H1 (cell line): ENCODE results near the gene ZIC4.

DNA sequence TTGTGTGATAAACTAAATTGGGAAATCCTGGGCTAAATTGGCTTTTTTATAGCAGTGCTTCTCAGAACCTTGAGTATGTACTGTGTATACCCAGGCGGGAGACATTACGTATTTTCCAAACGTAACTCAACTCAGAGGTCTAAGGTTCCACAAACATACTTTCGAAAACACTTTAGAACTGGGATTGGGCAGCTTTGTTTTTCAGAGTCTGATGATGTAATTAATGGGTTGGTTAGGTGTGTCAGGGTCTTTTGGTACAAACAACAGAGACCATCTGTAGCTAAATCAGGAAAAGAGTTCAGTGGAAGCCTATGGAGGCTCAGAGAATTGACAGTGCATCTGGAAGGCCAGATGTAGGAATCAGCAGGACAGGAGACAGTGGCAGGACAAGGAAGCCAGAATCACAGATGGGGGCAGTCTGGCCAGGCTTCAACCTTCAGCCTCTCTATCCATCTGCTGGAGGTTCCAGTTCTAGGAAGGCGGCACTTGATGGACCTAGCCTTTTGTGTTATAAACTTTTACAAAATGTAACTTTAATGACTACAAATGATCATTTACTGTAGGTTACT is 53.4 kb upstream of the CHST2 start:
- RRBS: no CpG with 5 or more reads among the region's 5 CpGs
CAGE:
- cytosol, long polyA plus RNA: no peak
- long polyA plus RNA: no peak
- nucleus, long polyA plus RNA: no peak

- RRBS: no CpG with 5 or more reads among the region's 1 CpG
CAGE:
- cytosol, long polyA plus RNA: no peak
- long polyA plus RNA: no peak
- nucleus, long polyA plus RNA: no peak
Measured at GRCh38 chr3:143135348-143135561, 15.7 kb downstream of the CHST2 start.

DNA sequence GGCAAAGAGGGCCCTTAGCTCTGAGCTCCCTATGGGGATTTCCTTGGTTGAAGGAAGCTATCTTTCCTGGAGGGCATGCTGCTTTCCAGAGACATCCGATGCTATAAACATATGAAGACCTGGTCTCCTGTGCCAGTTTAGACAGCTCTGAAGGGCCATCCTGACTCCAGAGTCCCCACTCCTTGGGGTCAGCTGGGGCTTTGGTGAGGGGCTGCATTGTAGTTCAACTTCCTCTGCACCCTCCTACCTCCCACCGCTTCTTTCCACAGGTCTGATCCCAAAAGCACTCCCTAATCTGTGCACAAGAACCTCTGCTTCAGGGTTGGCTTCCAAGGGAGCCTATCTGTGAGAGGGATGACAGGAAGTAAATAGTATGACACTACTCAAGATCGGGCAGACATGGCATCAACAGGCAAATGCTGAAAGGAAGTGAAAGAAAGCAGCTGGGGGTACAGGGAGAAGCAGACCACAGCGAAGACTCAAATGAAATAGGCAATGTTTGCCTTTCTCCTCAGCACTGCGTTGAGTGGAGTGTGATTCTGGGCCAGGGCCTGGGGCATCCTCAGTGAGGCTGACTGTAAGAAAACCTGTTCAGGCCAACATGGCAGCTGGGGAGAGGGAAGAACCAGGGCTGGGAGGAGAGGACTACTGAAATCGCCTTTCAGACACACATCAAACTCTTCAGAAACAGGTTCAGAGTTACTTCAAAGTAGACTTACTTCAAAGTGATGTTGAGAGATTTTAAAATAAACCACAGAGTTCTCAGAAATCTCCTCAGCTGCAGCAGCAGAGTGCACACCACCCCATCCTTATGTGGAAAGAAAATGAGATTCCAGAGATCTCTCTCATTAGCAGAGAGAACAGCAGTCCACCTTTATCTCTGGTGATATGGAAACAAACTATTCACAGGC is 96.6 kb downstream of the SLC9A9 start:
- RRBS: no CpG with 5 or more reads among the region's 6 CpGs
CAGE:
- cytosol, long polyA plus RNA: no peak
- long polyA plus RNA: no peak
- nucleus, long polyA plus RNA: no peak

DNA sequence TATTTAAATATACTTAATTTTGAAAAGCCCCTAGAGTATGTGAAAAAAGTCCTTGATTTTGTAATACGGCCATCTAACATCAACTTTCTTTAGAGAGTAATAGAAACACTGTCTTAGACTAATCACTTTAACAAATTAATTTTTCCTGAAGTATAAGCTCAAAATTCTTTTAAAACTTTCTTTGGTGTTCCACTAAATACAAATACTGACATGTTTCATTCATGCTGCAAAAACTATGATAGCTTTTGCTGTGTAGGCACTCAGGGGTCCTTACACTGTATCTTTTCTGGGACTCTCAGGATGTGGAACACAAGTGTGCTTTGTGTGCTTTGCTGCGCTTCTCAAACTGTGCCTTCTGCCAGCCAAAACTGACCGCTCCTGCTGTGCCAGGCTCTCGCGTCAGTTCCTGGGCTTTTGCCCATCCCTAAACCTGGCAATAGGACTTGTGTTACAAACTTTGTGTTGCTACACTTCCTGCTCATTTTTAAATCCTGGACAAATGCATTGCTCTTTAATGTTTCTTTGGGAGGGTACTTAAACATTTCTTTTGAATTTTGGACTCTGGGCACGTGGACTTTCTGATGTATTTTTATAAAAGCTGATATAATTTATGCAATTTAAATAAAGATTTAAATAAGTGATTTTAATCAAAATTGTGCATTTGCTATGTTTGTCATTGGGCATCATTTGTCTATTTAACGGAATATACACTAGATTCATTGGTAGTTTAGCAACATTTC is 60.3 kb downstream of the DIPK2A start:
- RRBS: no CpG with 5 or more reads among the region's 7 CpGs
CAGE:
- cytosol, long polyA plus RNA: no peak
- long polyA plus RNA: no peak
- nucleus, long polyA plus RNA: no peak

- RRBS: no CpG with 5 or more reads among the region's 4 CpGs
CAGE:
- cytosol, long polyA plus RNA: no peak
- long polyA plus RNA: no peak
- nucleus, long polyA plus RNA: no peak
Measured at GRCh38 chr3:144109950-144110443, 138.4 kb downstream of the DIPK2A start.

GRCh38 chr3:145958503-145958867 is 202.5 kb downstream of the PLOD2 start:
- RRBS: no CpG with 5 or more reads among the region's 1 CpG
CAGE:
- cytosol, long polyA plus RNA: no peak
- long polyA plus RNA: no peak
- nucleus, long polyA plus RNA: no peak

- RRBS: no CpG with 5 or more reads among the region's 1 CpG
CAGE:
- cytosol, long polyA plus RNA: no peak
- long polyA plus RNA: no peak
- nucleus, long polyA plus RNA: no peak
Measured at GRCh38 chr3:146115458-146116214, 45.3 kb downstream of the PLOD2 start.

DNA sequence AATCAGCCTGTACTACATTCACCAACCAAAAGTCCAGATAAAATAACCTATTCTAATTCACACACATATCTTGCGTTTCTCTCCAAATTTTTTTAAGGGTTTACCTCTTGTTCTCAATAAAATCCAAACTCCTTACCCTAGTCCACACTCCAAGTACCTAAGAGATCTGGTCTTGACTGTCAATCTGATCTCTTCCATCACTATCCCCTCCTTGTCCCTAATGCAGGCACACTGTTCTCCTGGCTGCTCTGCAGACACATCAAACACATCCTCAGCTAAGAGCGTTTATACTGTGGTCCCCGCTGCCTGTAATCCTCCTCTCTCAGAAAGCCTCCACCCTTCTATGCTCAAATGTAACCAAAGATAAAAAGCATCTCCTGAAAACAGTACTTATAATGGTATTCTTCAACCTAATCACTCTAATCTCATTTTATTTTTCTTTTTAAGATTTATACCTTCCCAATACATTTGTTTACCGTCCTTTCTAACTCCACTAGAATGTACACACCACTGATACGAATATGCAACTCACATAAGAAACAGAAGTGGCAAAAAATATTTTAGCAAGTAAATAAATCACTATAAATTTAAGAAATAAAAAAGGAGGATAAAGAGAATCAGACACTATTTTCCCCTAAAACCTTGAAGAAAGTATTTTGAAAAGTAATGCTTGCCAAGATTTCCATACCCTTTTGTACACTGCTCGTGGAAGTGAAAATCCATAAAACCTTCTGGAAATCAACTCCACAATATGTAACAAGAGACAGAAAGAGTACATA is 17.1 kb downstream of the PLOD2 start:
- RRBS: no CpG with 5 or more reads among the region's 6 CpGs
CAGE:
- cytosol, long polyA plus RNA: no peak
- long polyA plus RNA: no peak
- nucleus, long polyA plus RNA: no peak

- RRBS: no CpG with 5 or more reads among the region's 7 CpGs
CAGE:
- cytosol, long polyA plus RNA: no peak
- long polyA plus RNA: no peak
- nucleus, long polyA plus RNA: no peak
Measured at GRCh38 chr3:146152546-146153449, 8.2 kb downstream of the PLOD2 start.

DNA sequence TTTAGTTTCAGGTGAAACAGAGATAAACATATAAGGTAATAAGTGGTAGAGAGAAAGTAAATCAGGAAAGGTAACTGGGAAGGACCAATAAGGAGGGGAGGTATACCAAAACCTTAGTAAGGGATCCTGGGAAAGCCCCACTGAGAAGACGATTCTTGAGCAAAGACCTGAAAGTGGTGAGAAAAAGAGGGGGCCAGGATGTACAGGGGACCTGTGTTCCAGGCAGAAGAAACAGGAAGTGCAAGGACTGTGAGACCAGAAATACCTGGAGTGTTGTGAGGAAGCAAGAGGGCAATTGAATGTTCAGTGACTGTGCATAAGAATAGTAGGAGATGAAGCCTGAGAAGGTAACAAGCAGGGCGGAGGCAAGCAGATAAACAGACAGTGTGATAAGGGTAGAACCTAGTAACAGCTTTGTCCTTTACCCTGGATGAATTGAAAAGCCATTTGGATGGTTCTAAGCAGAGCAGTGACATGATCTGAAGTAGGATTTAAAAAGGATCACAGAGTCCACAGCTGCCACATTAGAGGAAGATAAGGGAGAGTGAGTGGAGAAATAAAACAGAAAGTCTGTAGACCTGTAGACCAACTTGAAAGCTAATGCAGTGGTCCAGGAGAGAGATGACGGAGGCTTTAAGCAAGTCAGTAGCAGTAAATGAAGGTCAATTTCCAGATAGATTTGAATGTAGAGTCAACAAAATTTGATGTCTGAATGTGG is 4.0 kb upstream of the PLOD2 start:
- RRBS: no CpG with 5 or more reads among the region's 3 CpGs
CAGE:
- cytosol, long polyA plus RNA: no peak
- long polyA plus RNA: no peak
- nucleus, long polyA plus RNA: no peak

GRCh38 chr3:146166302-146166946 is 5.4 kb upstream of the PLOD2 start:
- RRBS: no CpG with 5 or more reads among the region's 7 CpGs
CAGE:
- cytosol, long polyA plus RNA: no peak
- long polyA plus RNA: no peak
- nucleus, long polyA plus RNA: no peak

GRCh38 chr3:146339264-146339595 is 88.3 kb upstream of the PLSCR4 start:
- RRBS: no CpG with 5 or more reads among the region's 4 CpGs
CAGE:
- cytosol, long polyA plus RNA: no peak
- long polyA plus RNA: no peak
- nucleus, long polyA plus RNA: no peak

GRCh38 chr3:147395595-147396376 is 10.6 kb downstream of the ZIC4 start:
- RRBS: 0% methylated on average over 5 of the region's 52 CpGs
CAGE:
- cytosol, long polyA plus RNA: no peak
- long polyA plus RNA: no peak
- nucleus, long polyA plus RNA: no peak

DNA sequence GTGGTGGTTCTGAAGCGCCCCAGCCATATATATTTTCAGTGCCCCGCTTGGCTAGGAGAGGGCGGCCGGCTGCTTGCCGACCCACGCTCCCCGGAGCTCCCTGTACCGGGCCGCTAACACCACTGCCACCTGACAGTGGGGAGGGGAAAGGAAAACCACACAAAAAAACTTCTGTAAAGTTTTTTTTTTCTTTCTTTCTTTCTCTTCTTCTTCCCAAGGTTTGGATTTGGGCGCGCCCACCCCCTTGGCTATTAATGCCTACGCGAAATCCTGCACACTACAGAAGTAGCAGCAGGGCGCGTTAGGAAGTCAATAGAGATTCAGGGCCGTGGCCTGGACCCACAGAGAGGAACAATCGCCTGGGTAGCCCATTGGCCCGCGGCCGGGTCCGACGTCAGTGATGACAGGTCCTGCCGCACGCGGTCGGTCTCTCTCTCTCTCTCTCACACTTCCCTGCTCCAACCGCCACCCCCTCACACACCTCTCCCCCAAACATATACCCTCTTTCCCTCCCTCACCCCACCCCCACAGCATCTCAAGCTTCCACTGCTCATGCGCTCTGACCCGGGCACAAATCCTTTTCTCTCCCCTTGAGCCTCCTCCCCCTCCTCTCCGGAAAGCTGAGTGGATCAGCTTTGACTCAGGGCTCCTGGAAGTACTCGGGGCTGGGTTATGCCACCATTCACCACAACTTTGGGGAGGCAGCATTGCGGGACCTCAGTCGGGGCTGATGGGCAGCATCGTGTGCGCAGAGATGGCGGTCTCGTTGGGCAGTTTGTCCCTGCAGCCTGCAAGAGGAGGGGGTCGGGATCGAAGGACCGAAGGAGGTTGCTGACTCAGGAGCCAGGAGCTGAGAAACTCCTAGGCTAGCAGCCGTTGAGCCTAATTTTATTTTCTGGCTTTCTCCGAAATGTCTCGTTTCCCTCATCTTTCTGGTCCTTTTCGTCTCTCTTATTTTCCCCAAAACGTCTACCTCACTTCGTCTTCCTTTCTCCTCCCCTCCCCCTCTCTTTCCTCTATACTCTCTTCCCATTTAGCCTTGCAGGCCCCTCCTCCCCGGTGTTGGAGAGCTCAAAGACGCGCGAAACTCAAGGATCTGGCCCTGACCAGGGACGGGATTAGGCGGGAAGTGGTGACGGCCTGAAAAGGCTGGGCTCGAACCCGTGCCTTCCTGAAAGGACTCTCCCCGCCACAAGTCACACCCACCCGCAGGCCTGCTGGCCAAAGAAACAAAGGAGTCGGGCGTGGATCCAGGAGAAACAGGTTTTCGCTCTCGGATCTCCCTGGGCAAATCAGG is 9.0 kb downstream of the ZIC4 start:
- RRBS: no CpG with 5 or more reads among the region's 61 CpGs
CAGE:
- cytosol, long polyA plus RNA: no peak
- long polyA plus RNA: no peak
- nucleus, long polyA plus RNA: no peak

DNA sequence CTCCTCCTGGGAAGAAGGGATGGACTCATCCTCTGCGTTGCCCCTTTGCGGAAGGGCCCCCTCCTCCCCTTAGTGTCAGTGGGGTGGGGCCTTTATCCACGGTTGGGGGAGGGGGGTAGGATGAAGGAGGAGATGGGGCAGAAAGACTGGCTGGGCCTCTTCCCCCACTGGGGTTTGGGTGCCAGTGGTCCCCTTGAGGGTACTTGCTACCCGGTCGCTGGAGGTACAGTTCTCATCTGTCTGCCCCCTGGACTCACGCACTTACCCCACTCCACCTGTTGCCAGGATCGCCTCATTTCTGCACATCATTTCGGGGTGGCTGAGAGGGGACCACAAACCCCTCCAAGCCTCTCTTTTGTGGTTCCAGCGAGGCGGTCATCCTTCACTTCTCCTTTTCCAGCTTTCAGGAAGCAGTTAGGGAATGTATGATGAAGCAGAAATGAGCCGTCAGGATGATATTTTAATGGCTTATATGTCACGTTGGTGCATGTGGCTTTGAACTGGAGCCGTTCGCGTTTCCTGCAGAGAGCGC is at the start of gene ZIC4:
TSS of gene ZIC4 (minus strand) at position 446 of the 532 bp plus-strand sequence.
- RRBS: no CpG with 5 or more reads among the region's 16 CpGs
CAGE:
- cytosol, long polyA plus RNA: no peak
- long polyA plus RNA: no peak
- nucleus, long polyA plus RNA: no peak

GRCh38 chr3:147408567-147409068 is 547 bp upstream of the ZIC1 start:
- RRBS: 2% methylated on average over 7 of the region's 17 CpGs
CAGE:
- cytosol, long polyA plus RNA: no peak
- long polyA plus RNA: no peak
- nucleus, long polyA plus RNA: no peak

- RRBS: no CpG with 5 or more reads among the region's 5 CpGs
CAGE:
- cytosol, long polyA plus RNA: no peak
- long polyA plus RNA: no peak
- nucleus, long polyA plus RNA: no peak
Measured at GRCh38 chr3:149339784-149340257, 6.4 kb upstream of the TM4SF18 start.

- RRBS: 46% methylated on average over 5 of the region's 8 CpGs
CAGE:
- cytosol, long polyA plus RNA: no peak
- long polyA plus RNA: no peak
- nucleus, long polyA plus RNA: no peak
Measured at GRCh38 chr3:149352423-149353045, 19.1 kb upstream of the TM4SF18 start.

GRCh38 chr3:149366755-149367507 is 10.5 kb downstream of the TM4SF1 start:
- RRBS: no CpG with 5 or more reads among the region's 3 CpGs
CAGE:
- cytosol, long polyA plus RNA: no peak
- long polyA plus RNA: no peak
- nucleus, long polyA plus RNA: no peak

- RRBS: no CpG with 5 or more reads among the region's 6 CpGs
CAGE:
- cytosol, long polyA plus RNA: no peak
- long polyA plus RNA: no peak
- nucleus, long polyA plus RNA: no peak
Measured at GRCh38 chr3:149385496-149386159, 8.2 kb upstream of the TM4SF1 start.